AG04450 (cell line): ENCODE measurements around a stretch of chr1.

DNA sequence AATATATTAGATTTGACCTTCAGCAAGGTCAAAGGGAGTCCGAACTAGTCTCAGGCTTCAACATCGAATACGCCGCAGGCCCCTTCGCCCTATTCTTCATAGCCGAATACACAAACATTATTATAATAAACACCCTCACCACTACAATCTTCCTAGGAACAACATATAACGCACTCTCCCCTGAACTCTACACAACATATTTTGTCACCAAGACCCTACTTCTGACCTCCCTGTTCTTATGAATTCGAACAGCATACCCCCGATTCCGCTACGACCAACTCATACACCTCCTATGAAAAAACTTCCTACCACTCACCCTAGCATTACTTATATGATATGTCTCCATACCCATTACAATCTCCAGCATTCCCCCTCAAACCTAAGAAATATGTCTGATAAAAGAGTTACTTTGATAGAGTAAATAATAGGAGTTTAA lies 57.4 kb downstream of the OR4F16 start:
- CAGE, long polyA plus RNA: start-site peak on the minus strand centred at position 235 of the sequence, 23 bp wide, 54 and 50 reads in 2 replicates
- RRBS: no CpG with 5 or more reads among the region's 11 CpGs

GRCh38 chr1:630915-632003 lies 55.2 kb downstream of the OR4F16 start:
- CAGE, long polyA plus RNA: no peak
- RRBS: no CpG with 5 or more reads among the region's 35 CpGs

- CAGE, long polyA plus RNA: no peak
- RRBS: 17% methylated on average over 28 of the region's 102 CpGs
Measured at GRCh38 chr1:904089-904985, 19.4 kb upstream of the SAMD11 start.

DNA sequence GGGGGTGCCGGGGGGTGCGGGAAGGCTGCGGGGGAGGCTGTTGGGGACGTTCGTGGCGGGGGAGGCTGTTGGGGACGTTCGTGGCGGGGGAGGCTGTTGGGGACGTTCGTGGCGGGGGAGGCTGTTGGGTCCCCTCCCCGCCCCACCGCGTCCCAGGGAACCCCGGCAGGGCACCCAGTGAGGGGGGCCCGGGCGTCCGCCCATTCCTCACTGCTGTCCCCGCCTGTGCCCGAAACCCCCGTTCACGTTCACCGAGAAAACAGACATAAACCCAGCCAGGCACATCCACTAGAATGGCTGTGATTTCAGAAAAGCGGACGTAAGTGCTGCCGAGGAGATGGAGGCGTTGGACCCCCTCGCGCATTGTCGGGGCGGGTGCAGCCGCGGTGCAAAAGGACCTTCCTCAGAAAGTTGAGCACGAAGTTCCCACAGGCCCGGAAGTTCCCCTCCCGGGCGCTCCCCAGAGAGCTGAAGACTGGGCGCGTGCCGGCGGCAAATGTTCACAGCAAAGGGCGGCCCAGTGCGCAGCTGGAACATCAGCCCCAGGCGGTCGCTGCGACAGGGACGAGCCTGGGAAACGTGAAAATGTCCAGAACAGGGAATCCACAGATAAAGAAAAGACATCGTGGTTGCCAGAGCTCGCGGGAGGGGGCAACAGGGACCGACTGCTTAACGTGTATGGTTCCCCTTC lies 18.6 kb upstream of the SAMD11 start:
- CAGE, long polyA plus RNA: no peak
- RRBS: 29% methylated on average over 4 of the region's 54 CpGs

DNA sequence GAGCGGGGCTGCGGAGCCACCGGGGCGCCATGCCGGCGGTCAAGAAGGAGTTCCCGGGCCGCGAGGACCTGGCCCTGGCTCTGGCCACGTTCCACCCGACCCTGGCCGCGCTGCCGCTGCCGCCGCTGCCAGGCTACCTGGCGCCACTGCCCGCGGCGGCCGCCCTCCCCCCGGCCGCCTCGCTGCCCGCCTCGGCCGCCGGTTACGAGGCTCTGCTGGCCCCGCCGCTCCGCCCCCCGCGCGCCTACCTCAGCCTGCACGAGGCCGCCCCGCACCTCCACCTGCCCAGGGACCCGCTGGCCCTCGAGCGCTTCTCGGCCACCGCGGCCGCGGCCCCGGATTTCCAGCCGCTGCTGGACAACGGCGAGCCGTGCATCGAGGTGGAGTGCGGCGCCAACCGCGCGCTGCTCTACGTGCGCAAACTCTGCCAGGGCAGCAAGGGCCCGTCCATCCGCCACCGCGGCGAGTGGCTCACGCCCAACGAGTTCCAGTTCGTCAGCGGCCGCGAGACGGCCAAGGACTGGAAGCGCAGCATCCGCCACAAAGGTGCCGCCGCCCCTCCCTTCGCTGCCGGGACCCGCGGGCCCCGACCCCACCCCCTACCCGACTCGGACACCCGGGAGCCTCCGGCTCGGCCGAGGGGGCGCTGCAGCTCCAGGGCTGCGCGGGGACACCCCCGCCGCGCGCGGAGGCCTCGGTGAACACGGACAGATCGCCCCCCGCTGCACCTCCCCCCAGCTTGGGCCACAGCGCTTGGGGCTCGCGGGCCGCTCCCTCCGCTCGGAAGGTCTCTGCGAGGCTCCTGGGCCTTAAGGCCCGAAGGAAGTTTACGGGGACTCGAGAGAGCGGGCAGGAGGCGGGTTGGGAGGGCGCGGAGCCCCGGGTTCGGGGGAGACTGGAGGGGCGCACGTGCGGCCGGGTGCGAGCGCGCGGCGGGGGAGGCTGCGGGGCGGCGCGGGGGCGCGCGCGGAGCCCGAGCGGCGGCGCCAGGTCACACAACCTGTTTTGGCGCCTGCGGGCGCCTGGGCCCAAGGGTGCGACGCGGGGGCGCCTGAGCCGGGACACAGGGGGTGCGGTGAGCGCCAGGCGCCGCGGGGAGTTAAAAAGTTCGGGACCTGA lies 1.0 kb downstream of the SAMD11 start:
- CAGE, long polyA plus RNA: no peak
- RRBS: 2% methylated on average over 17 of the region's 149 CpGs

DNA sequence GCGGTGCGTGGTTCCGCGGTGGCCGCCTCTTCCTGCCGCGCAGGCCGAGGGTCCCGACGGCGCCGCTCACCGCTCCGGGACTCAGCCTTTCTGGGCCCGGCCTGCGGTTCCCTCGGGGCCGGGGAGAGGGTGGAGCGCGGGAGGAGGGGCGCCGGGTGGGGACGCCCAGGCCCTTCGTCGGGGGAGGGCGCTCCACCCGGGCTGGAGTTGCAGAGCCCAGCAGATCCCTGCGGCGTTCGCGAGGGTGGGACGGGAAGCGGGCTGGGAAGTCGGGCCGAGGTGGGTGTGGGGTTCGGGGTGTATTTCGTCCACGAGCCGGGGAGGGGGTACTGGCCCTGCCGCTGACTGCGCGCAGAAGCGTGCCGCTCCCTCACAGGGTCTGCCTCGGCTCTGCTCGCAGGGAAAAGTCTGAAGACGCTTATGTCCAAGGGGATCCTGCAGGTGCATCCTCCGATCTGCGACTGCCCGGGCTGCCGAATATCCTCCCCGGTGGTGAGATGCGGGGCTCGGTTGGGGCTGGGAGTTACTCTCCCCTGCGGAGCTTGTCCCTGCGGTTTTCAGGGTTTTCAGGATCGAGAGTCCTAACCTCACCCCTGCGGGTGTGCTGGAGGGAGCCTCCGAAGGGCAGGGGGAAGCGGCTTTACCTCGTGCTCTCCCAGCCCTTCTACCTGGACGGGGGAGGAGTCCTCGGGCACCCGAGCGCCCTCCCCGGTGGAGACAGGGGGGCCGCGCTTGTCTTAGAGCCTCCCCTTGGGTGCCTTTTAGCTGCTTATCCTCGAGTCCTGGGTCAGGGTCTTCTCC lies 2.0 kb downstream of the SAMD11 start:
- CAGE, long polyA plus RNA: no peak
- RRBS: 1% methylated on average over 7 of the region's 69 CpGs

DNA sequence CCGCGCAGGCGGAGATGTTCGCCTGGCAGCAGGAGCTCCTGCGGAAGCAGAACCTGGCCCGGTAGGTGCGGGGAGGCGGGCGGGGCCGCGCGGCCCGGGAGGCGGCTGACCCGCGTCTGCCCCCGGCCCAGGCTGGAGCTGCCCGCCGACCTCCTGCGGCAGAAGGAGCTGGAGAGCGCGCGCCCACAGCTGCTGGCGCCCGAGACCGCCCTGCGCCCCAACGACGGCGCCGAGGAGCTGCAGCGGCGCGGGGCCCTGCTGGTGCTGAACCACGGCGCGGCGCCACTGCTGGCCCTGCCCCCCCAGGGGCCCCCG lies 16.7 kb downstream of the NOC2L start:
- CAGE, long polyA plus RNA: no peak
- RRBS: 3% methylated on average over 8 of the region's 39 CpGs

GRCh38 chr1:944936-945410 lies 14.1 kb downstream of the NOC2L start:
- CAGE, long polyA plus RNA: no peak
- RRBS: no CpG with 5 or more reads among the region's 11 CpGs

DNA sequence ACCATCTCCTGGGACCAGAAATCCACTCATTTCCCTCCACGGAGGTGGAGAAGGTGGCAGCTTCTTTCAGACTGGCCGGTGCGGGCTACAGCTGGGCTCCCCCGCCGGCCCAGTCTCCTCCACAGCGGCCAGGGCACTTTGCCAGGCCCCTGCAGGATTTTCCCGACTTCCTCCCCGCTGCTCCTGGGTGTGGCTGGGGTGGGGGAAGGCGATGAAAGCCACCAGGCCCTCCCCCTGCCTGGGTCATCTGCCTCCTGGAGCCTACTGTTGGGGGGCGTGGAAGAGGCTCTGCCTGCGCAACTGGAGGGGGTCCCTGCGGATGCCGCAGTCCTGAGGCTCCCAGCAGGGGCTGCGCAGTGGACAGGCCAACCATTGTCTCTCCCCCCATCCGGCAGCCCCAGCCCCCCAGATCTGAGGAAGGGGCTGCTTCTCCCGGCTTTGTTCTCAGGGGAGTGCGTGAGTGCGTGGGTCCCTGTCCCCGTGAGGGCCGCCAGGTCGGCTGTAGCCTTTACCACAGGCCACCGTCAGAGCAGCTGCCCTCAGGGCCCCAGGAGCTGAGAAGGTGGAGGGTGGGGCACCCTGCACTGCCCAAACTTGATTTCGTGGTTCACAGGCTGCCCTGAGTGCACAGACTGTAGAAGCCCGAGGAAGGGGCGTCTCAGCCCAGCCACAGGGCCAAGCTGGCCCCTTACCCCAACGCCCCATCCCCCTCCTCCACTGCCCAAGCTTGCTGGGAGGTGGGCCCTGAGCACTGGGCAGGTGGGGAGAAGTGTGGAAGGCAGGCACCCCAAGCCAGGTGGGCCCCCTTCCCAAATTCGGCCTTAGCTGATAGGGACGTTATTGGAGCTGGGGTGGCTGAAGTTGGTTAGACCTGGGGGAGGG lies 1.4 kb downstream of the AGRN start:
- CAGE, long polyA plus RNA: no peak
- RRBS: 2% methylated on average over 1 of the region's 28 CpGs

DNA sequence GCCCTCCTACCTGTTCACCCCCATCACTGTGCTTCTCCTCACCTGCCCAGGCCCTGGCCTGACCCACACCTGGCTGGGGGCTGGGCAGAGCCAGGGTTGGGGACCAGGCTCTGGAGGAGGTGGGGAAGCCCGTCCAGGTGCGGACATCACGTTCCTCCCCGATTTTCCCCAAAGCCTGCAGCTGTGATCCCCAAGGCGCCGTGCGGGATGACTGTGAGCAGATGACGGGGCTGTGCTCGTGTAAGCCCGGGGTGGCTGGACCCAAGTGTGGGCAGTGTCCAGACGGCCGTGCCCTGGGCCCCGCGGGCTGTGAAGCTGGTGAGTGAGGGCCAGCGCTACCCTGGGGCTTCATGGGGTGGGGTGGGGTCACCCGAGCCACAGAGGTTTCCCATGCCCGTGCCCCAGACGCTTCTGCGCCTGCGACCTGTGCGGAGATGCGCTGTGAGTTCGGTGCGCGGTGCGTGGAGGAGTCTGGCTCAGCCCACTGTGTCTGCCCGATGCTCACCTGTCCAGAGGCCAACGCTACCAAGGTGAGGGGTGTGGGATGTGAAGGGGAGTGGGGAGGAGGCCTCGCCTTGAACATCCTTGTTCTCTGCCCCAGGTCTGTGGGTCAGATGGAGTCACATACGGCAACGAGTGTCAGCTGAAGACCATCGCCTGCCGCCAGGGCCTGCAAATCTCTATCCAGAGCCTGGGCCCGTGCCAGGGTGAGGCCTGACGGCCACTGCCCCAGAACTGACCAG lies 25.8 kb downstream of the AGRN start:
- CAGE, long polyA plus RNA: no peak
- RRBS: no CpG with 5 or more reads among the region's 35 CpGs

GRCh38 chr1:1069079-1069767 lies 4.9 kb downstream of the RNF223 start:
- CAGE, long polyA plus RNA: no peak
- RRBS: 3% methylated on average over 27 of the region's 75 CpGs

DNA sequence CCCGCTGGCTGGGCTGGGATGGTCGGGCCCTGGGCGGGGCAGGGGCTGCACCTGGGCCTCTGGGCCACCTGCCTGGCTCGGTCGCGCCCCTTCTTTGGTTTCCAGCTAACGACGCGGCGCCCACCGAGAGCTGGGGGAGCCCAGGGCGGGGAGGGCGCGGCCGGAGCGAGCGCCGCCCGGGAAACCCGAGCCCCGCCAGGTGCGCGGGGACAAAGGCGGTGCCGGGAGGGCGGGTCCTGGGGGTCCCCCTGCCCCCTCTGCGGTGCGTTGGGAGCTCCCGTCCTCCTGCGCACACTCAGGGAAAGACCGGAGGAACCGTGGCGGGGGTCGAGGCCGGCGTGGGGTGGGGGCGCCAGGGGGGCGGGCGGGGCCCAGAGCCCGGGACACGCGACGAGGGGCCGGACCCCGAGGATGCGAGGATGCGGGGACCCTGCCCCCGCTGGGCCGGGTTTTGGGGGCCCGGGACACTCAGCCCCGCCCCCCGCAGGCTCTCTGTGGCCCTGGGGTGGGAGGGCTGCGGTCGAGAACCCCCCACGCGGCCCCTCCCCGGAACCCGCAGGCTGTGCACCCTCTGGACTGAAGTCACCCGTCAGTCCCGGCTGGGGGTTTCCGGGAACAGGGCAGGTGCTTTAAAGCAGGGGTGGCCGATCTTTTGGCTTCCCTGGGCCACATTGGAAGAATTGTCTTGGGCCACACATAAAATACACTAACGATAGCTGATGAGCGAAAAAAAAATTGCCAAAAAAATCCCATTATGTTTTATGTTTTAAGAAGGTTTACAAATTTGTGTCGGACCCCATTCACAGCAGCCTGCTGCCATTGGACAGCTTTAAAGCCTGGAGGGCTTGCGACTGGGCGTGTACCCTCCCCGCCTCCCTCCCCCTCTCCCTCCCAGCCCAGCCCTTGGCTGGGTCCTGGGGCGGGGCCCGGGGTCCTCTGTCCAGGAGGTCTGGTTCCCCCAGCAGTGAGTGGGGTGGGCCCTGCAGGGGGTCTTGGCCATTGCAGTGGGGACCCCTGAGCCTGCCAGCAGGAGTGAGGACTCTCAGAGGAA lies 21.3 kb upstream of the C1orf159 start:
- CAGE, long polyA plus RNA: no peak
- RRBS: 6% methylated on average over 34 of the region's 70 CpGs

GRCh38 chr1:1197488-1197834 lies 8.9 kb downstream of the TNFRSF18 start:
- CAGE, long polyA plus RNA: no peak
- RRBS: 90% methylated on average over 9 of the region's 34 CpGs

GRCh38 chr1:1202940-1203344 lies 3.5 kb downstream of the TNFRSF18 start:
- CAGE, long polyA plus RNA: no peak
- RRBS: no CpG with 5 or more reads among the region's 15 CpGs

- CAGE, long polyA plus RNA: no peak
- RRBS: 2% methylated on average over 15 of the region's 39 CpGs
Measured at GRCh38 chr1:1324219-1324512, 294 bp downstream of the INTS11 start.

- CAGE, long polyA plus RNA: no peak
- RRBS: no CpG with 5 or more reads among the region's 10 CpGs
Measured at GRCh38 chr1:1372843-1373264, 2.2 kb downstream of the AURKAIP1 start.

DNA sequence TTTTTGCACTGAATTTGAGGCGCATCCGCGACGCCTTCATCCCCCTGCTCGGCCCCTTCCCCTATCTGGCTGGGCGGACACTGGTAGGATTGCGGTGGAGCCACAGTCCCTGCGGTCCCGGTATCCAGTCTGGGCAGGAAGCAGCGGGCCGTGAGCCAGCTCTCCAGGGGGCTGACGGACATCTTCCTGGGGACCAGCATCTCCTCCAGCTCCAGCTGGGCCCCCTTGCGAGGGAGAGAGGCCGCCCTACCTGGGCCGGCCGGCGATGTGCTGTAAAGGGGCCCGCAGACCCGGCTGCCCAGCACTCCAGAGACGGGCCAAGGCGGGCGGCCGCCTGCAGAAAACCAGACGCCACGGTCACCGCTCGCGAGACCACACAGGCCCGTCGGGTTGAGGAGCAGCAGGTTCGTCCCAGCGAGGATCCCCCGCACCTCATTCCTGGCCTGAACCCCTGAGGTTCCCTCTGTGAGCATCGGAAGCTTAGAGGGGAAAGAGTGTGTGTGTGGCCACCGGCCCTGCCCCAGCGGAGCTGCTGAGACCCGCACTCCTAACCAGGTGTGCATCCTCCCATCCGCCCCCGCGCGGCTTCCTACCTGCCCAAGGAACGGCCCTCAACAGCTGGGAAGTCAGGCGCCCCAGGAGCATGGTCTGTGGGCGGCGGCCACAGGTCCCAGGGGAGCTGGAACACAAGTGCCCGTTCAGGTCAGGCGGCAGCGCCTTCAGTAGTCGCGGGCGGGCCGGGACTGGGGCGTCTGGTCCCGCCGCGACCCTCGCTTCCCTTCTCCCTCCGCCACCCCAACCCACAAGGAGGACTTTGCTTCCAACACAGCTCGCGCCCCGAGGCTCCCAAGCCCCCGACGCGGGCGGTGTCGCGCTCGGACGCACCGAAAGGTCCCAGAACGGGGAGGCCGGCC lies 638 bp downstream of the AURKAIP1 start:
- CAGE, long polyA plus RNA: no peak
- RRBS: no CpG with 5 or more reads among the region's 72 CpGs

DNA sequence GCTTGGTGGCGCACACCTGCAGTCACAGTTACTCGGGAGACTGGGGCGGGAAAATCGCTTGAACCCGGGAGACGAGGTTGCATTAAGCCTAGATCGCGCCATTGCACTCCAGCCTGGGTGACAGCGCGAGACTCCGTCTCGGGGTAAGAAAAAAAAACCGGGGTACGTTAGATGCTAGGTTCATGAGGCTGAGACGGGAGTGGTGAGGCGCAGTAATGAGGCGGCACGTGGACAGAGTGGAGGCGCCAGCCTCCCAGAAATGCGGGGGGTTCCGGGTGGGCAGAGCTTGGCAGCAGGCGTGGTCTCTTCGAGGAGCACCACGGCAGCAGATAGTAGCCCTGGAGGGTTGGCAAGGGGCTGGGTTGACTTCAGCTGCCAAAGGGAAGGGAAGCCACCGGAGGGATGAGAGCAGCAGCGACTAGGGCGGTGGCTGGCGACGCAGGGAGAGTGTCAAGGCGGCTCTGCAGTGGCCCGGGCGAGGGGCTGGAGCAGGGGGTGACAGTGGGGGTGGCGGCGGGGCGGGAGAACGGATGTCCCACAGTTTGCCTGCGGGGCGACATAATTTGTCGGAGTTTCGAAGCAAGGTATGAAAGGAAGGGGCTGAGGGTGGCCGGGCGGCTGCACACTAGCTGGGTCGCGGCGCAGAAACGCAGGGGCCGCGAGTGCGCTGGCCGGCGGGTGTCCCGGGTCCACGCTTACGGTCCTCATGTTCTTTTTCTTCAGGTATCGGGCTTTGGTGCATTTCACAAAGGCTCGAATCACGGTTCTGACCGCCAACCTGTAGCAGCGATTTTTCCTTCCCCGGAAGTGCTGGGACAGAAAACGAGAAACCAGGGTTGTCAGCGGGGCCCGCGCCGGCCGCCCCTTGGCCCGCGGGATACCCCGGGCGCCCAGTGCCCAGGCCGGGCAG lies 628 bp downstream of the MRPL20 start:
- CAGE, long polyA plus RNA: no peak
- RRBS: 21% methylated on average over 35 of the region's 71 CpGs

GRCh38 chr1:1433754-1434220 lies 1.7 kb upstream of the VWA1 start:
- CAGE, long polyA plus RNA: no peak
- RRBS: 59% methylated on average over 2 of the region's 18 CpGs

DNA sequence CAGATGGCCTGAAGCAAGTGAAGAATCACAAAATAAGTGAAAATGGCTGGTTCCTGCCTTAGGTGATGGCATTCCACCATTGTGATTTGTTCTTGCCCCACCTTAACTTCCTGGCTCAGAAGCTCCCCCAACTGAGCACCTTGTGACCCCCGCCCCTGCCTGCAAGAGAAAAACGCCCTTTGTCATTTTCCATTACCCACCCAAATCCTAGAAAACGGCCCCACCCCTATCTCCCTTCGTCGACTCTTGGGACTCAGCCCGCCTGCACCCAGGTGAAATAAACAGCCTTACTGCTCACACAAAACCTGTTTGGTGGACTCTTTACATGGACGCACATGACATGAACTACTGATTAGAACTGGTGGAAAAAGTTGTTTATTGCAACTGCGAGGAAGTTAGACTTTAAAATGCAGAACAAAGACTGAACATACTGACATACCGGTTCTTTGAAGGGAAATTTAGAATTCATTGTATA lies 632 bp upstream of the ATAD3B start:
- CAGE, long polyA plus RNA: no peak
- RRBS: no CpG with 5 or more reads among the region's 9 CpGs